ENCODE results near the genes NAGS and ITGA2B.

GRCh38 chr17:43456587-43457457 is 27.0 kb upstream of the DHX8 start:
- RRBS, result no CpG with 5 or more reads among the region's 7 CpGs

DNA sequence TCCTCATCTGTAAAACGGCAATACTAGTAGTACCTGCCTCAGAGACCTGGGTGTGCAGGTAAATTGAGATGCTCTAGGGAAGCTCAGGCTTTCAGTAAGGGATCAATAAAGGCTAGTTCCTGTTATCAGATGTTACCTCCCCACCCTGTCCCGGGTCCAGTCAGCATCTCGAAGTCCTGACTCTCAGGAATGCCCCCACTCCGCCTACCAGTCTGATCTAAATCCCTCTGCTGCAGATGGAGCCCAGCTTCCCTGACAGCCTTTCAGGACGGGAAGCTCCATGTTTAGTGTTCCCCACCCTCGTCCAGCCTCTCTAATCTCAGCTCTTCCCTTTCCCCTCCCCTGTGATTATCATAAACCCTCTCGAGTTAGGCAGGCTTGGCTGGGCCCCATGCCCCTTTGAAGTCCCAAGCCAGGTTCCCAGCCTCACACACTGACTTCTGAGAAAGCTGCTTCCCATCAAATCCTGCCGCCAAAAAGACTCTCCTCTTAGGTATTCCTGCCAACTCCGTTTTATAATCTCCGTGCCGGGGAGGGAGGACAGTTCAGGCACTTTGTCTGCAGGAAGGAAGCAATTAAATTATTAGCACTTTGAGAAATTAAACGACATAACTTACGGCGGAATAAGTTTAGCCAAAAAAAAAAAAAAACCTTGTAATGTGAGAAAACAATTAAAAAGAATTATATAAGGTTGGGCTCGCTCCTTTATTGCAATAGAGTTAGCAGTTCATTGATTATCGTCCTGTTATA is 16.6 kb upstream of the ETV4 start:
- RRBS, result no CpG with 5 or more reads among the region's 16 CpGs

- RRBS, result no CpG with 5 or more reads among the region's 12 CpGs
These were observed 2.7 kb downstream of the MEOX1 start for GRCh38 chr17:43658913-43659515.

DNA sequence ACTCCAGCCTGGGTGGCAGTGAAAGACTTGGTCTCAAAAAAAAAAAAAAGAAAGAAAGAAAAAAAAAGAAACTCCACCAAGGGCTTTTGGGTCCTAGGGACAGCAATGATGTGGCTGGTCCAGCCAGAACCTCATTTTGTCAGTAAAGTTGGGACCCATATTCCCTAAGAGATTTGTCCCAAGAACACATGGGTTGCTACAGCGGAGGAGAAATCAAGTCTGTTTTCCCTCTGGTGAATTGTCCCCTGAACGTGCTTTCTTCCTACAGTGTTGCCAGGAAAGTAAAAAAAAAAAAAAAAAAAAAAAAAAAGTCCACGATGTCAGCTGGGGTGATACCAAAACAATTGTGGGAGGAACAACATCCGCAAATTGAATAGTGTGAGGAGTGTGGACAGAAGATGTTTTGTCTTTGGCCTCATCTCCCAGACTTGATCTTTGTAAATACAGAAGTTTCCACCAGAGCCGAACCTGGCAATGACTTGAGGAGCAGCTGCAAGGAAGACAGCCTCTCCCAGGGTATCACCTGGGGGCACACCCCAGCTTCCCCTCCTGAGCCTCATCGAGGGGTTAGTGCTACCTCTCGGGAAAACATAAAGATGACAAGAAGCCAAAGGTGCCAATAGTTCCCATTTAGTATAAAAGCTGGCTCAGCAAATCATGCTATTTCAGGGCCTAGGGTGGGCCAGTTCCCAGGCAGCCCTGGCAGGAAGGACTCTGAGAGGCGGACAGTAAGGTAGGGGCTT is 46.5 kb downstream of the SOST start:
- RRBS, result no CpG with 5 or more reads among the region's 8 CpGs

- RRBS, result no CpG with 5 or more reads among the region's 9 CpGs
These were observed 7.4 kb downstream of the DUSP3 start for GRCh38 chr17:43771329-43771821.

DNA sequence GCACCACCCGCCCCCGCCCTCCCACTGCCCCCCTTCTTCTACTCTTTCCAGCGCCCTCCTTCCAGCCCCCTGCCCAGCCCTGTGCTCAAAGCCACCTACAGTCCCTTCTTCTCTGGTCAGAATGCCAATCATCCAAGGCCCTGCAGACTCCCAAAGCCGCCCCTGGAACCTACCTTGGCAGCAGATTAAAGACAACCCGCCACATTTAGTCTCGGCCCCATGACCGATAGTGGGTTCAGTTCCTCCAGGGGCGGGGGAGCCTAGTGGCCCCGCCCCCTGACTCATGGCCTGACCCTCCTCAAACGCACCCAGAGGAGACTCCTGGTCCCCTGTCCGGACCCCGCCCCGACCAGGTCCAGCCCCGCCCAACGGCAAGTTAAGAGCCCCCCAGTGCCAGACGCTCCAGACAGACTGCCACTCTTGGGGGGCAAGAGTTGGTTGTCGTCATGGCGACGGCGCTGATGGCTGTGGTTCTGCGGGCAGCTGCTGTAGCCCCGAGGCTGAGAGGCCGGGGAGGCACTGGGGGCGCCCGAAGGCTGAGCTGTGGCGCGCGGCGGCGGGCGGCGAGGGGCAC is at the start of gene NAGS:
Gene NAGS, plus strand, starts transcription at position 405 of the 574 bp plus-strand sequence.
- RRBS, result 6% methylated on average over 10 of the region's 32 CpGs

DNA sequence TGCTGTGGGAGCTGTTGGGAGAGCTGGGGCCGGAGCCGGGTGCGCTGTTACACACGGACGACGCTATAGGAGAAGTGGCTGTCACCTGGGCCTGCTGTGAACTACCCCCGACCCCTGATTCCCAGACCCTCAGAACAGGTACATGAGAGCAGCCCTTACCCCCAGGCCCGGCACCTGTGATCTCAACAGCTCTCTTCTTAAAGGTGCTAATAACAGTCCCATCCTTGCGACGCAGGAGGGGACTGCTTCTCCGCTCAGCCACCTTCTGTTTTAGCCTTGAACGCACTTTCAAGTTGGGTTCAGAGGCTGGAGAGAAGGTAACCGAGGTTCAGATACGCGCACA is 21.7 kb downstream of the G6PC3 start:
- RRBS, result 100% methylated on average over 1 of the region's 15 CpGs

- RRBS, result 5% methylated on average over 17 of the region's 30 CpGs
These were observed 1.2 kb downstream of the ATXN7L3 start for GRCh38 chr17:44198202-44199143.

- RRBS, result no CpG with 5 or more reads among the region's 39 CpGs
These were observed 7.7 kb downstream of the UBTF start for GRCh38 chr17:44211428-44212508.

DNA sequence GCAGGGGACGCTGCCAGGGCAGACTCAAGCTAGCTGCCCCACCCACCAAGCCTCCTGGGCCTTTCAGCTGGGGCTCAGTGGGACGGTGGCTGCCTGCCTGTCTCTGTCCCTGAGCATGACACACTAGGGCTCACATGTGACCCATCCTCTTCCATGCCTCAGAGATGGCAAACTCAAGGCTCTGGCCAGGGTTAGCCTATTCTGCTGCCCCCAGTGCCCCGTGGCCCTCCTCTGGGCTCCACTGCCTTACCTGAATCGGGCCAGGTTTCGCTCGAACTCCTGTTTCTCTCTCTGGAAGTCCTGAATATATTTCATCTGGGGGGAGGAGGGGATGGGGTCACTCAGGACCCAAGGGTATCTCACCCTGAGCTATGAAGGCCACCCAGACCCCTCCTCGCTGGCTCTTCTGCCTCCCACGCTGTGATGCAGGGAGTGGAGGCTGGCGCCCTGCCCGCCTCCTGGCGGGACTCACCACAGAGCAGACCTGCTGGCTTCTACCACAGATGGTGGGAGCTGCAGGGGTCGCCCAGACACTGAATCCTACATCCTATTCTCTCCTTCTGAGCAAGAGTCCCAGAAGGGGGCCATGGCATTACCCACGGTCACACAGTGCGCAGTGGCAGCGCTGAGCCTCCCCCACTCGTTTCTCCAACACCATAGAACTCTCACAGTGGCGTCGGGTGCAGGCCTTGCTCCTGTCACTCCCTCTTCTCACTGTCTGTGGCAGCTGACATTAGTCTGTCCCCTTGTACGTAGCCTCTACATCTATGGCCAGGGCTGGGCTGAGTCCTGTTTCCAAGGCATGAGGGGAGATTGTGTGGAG is 6.3 kb downstream of the UBTF start:
- RRBS, result no CpG with 5 or more reads among the region's 19 CpGs

GRCh38 chr17:44223479-44224113 is 4.1 kb upstream of the UBTF start:
- RRBS, result no CpG with 5 or more reads among the region's 8 CpGs

- RRBS, result no CpG with 5 or more reads among the region's 98 CpGs
These were observed 4.4 kb downstream of the ITGA2B start for GRCh38 chr17:44384532-44385975.

GRCh38 chr17:44389257-44390075 is at the start of gene ITGA2B:
ITGA2B (minus strand) TSS chr17:44389649.
- RRBS, result no CpG with 5 or more reads among the region's 7 CpGs

DNA sequence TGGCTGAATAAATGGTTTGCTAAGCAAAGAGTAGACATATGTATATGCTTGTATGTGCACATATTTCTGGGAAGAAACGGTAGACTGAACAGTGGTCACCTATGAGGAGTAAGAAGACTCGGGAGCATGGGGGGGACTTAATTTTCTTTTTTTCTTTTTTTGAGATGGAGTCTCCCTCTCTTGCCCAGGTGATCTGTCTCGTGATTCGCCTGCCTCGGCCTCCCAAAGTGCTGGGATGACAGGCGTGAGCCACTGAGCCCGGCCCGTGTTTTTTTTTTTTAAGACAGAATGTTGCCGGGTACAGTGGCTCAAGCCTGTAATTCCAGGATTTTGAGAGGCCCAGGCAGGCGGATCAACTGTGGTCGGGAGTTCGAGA is 34.2 kb downstream of the ADAM11 start:
- RRBS, result no CpG with 5 or more reads among the region's 12 CpGs

- RRBS, result no CpG with 5 or more reads among the region's 4 CpGs
These were observed 877 bp upstream of the GJC1 start for GRCh38 chr17:44830952-44831376.

GRCh38 chr17:44850704-44851592 is 3.3 kb downstream of the HIGD1B start:
- RRBS, result no CpG with 5 or more reads among the region's 12 CpGs

DNA sequence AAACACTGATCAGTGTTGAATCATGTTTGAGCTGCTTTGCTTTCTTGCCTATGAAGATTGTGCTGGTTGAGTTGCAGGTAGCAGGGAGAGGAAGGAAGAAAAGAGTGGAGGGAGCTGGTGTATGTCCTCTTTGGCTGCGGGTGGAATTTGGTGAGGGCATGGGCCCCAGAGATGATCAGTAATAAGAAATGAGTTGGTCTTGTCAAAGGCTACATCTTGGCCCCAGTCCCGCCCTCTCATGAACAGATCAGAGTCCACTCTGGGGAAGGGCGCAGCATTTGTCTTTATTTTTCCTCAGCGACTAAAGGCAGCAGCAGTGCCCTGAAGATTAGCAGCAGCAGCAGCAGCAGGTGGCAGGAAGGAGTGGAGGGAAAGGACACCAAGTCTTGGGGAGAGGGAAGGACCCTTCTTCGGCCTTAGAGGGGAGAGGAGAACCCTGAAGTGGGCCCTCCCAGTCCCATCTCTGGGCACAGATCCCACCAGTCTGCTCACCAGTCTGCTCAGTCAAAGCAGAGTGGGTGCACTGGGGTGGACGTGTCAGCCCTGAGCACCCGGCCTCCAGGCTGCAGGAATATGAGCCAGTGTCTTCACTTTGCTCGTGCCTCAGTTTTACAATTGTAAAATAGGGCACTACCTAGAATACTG is 6.0 kb downstream of the CCDC103 start:
- RRBS, result no CpG with 5 or more reads among the region's 8 CpGs

- RRBS, result no CpG with 5 or more reads among the region's 14 CpGs
These were observed 14.7 kb downstream of the KIF18B start for GRCh38 chr17:44932568-44933518.

DNA sequence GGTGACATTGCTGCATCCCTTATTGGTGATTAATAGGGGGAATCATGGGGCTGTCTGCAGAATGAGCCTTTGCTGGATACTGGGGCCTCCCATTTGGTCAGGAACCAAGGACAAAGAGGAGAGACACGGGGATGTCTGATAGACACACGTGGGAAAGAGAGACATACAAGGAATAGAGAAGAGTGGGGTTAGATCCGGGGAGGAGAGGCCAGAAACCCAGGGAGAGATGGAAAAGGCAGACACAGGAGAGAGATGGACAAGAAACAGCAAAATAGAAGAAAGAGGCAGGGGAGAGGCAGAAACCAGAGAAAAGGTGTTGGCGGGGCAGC is 2.3 kb downstream of the C1QL1 start:
- RRBS, result no CpG with 5 or more reads among the region's 4 CpGs

- RRBS, result 2% methylated on average over 10 of the region's 41 CpGs
These were observed 503 bp upstream of the NMT1 start for GRCh38 chr17:45060433-45061195.

Measured in foreskin fibroblast (primary cell).